Osteoblast (primary cell): ENCODE data around the genes RHOBTB1 and CABCOCO1.

DNA sequence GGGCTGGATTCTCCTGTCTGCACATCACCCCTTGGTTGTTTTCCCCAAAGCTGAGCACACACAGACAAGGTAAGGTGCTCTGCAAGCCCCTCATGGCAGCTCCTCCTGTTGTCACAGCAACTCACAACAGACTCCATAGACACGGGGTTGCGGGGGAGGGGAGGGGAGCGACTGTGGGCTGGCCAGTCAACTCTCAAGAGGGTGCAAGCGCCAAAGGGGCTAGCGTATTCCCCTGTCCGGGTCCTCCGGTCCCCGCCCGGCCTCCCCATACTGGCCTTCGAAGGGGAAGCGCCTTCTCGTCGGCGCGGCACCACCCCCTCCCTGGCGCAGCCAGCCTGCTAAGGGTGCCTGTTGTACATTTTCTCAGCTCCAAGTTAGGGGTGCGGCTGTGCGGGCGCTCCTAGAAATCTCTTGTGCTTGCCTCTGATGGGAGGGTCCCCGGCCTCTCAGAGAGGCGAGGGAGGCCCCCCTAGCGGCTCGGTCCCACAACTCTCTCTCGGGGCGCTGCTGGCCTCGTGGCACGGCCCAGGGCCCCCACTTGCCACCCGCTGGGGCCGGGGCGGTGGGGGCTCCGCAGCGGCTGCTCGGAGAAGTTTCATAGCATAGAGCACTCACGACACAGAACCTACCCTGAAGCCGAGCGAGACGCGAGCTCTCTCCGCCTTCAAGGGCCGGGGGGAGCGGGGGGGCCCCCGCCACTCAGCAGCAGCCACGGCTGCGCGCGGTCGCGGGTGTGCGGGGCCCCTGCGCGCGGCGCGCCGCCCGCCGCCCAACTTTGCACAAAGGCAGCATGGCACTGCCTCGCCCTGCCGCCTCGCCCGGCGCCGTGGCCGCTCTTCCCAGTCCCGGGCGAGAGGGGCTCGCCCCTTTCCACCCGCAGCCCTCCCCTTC, at the start of gene RHOBTB1:
TSS of gene RHOBTB1 (minus strand) at position 844 of the 891 bp plus-strand sequence.
- CAGE, long polyA plus RNA: no peak
- RRBS: 0% methylated on average over 17 of the region's 68 CpGs

DNA sequence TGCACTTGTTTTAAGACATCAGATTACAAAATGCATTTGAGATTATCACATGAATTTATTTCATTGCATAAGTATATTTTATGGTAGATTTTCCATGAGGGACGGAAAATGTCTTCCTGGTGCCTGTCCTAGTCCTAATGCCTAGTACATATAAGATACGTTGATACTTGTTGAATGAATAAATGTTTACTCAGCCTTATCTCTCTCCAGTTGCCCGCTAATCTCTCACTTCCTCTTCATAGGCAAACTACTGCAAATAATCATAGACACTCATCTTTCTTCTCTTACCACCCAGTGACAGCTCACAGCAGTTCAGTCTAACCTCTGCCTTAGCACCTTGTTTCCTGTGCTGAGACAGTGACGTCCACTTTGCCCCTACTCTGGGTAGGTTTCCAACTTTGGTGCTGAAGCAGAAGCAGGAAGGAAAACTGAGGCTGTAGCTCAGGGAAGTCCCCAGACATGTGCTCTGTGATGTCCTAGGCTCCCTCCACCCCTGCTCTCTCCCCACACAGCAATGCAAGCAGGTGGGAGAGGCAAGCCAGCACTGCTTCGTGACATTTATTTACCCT, 45.4 kb upstream of the RHOBTB1 start:
- CAGE, long polyA plus RNA: no peak
- RRBS: no CpG with 5 or more reads among the region's 5 CpGs

GRCh38 chr10:61000673-61001942, 57.1 kb upstream of the RHOBTB1 start:
- CAGE, long polyA plus RNA: no peak
- RRBS: 2% methylated on average over 51 of the region's 90 CpGs

DNA sequence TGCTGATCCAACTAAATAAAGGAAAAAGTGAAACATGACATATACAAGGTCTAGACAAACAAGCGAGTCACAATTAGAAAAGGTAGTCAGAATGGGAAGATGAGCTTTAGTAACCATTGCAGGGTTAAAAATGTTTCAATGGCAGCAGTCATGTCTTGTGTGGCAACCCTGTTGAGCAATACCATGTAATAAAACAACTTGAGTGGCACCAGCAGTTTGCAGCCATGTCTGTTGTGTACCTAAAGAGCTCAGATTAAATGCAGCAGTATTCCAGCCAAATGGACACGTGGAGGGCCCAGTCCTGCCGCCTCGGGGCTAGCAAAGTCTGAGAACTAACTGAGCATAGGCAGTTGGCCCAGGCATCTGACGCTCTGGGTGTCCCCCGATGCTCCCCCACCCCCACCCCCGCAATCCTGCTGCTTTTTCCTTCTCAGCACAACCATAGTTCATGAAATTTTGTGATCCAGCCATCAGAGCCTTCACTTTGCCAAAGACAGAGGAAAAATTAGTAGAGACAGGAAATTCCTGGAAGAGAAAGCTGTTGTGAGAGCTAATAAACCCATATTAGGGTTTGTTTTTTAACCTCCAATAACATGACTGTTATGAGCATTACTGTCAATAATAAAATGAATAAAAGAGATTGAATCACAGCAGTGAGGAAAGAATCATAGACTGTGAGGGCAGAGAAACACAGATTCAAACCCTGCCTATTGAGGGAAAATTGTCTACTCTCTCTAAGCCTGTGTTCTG, 220.6 kb upstream of the RHOBTB1 start:
- CAGE, long polyA plus RNA: no peak
- RRBS: no CpG with 5 or more reads among the region's 7 CpGs

DNA sequence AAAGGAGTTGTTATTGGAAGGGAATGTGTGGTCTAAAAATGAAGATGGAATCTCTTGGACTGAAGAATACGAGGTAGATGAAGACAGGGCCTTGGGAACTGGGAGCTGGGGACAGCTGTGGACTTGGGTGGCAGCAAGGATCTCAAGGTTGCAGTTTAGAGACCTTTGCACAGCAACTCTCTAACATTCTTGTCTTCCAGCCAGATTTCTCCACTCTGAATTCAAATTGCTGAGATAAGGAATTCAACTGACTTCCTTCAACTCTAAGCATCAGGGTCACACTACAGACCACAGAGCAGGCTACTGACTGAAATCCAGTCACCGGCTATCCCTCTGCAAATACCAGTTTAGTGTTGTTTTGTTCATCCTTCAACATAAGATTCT, 3.2 kb upstream of the TMEM26 start:
- CAGE, long polyA plus RNA: no peak
- RRBS: no CpG with 5 or more reads among the region's 2 CpGs

DNA sequence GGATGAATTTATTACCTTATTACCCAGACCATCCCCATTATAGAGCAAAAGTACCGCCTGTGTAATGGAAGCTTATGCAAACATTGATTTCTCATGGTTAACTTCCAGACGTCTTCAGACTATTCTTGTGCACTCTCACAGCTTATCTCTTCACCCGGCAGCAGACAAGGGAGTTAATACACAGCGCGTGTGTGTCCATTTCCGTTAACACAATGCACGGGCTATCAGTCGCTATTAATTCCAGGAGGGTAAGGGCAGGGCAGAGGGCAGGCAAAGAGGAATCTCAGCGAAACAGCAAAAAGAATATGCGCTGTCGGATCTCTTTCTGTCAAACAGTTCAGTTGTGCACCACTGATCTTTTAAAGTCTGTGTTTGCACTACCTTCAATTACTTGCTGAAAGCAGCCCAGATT, 41.2 kb upstream of the CABCOCO1 start:
- CAGE, long polyA plus RNA: no peak
- RRBS: no CpG with 5 or more reads among the region's 11 CpGs

DNA sequence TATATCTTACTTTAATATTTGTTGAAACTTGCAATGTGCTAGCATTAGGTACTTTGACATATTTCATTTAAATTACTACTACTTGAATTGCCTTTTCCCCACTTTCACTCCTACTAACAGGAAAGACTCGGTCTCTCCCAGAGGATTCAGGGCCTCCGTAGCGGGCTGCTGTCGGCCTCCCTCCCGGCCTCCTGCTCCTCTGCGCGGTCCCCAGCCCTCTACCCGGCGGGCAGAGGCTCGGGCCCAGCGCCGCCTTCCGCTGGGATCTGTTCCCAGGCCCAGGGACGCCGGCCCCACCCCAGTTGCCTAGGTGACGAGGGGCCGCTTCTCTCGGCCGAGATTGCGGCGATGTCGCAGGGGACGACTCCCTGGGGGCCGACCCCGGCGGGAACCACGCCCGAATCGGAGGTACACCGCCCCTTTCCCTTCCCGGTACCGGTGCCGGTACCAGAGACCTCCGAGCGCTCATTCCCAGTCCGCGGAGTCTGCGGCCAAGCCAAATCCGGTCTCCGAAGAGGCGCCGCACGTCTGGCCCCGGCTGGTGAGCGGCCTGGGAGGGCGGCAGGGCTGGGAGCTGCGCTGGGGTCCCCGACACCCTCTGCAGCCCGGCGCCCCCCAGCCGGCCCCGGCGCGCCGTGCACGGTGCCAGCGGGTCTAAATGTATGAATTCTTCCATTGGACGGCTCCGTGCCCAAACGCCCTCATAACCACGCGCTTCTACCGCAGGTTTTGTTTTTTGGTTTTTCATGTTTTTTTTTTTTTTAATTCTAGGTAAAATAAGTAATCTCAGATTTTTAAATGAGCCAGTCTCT, at the start of gene CABCOCO1:
TSS of gene CABCOCO1 (plus strand) at position 305 of the 812 bp plus-strand sequence.
- CAGE, long polyA plus RNA: no peak
- RRBS: 2% methylated on average over 35 of the region's 63 CpGs

DNA sequence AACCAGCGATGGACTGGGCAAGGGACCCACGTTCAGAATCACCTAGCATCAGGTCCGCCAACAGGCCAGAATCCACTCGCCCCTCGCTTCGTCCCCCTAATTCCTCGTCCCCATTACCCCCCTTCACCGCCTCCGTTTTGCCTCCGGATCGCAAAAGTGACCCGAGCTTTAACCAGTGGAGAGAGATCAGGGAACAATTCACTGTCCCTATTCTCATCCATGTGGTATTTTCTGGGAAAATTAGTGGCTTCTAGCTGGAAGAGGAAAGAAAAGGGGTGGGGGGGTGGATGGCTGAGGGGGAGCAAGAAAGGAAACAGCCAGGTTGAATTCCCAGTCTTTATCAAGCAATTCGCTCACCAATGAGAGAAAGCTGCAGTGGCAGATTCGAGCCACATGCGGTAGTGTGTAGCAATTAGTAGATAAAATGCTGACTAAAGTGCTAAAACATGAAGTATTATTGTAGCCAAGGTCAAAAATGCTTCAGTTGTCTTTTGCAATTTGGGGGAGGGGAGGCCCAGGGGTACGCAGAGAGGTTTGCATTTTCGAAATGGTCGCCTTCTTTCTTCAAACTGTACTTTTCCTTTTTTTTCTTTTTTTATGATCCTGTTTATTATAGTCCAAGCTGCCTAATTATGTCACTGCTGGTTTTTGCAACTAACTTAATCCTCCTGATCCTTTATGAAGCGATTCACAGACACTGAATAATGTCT, 3.9 kb upstream of the ARID5B start:
- CAGE, long polyA plus RNA: no peak
- RRBS: no CpG with 5 or more reads among the region's 19 CpGs

GRCh38 chr10:61943612-61944109, 42.2 kb downstream of the ARID5B start:
- CAGE, long polyA plus RNA: no peak
- RRBS: no CpG with 5 or more reads among the region's 1 CpG

GRCh38 chr10:61993634-61994084, 92.2 kb downstream of the ARID5B start:
- CAGE, long polyA plus RNA: no peak
- RRBS: no CpG with 5 or more reads among the region's 4 CpGs

GRCh38 chr10:62019441-62019962, 118.0 kb downstream of the ARID5B start:
- CAGE, long polyA plus RNA: no peak
- RRBS: no CpG with 5 or more reads among the region's 5 CpGs

- CAGE, long polyA plus RNA: no peak
- RRBS: no CpG with 5 or more reads among the region's 3 CpGs
Observed at GRCh38 chr10:62019963-62020320, 118.4 kb downstream of the ARID5B start.

GRCh38 chr10:62021720-62021973, 120.1 kb downstream of the ARID5B start:
- CAGE, long polyA plus RNA: no peak
- RRBS: no CpG with 5 or more reads among the region's 2 CpGs

- CAGE, long polyA plus RNA: no peak
- RRBS: no CpG with 5 or more reads among the region's 2 CpGs
Observed at GRCh38 chr10:62067618-62068169, 166.2 kb downstream of the ARID5B start.

DNA sequence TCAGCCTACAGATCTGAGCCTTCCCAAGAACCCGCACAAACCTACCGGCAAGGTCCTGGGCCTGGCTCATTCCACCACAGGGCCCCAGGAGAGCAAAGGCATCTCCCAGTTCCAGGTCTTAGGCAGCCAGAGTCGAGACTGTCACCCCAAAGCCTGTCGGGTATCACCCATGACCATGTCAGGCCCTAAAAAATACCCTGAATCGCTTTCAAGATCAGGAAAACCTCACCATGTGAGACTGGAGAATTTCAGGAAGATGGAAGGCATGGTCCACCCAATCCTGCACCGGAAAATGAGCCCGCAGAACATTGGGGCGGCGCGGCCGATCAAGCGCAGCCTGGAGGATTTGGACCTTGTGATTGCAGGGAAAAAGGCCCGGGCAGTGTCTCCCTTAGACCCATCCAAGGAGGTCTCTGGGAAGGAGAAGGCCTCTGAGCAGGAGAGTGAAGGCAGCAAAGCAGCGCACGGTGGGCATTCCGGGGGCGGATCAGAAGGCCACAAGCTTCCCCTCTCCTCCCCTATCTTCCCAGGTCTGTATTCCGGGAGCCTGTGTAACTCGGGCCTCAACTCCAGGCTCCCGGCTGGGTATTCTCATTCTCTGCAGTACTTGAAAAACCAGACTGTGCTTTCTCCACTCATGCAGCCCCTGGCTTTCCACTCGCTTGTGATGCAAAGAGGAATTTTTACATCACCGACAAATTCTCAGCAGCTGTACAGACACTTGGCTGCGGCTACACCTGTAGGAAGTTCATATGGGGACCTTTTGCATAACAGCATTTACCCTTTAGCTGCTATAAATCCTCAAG, 176.3 kb downstream of the RTKN2 start:
- CAGE, long polyA plus RNA: no peak
- RRBS: 98% methylated on average over 12 of the region's 23 CpGs

GRCh38 chr10:62183269-62183908, 85.3 kb downstream of the RTKN2 start:
- CAGE, long polyA plus RNA: no peak
- RRBS: no CpG with 5 or more reads among the region's 4 CpGs

- CAGE, long polyA plus RNA: no peak
- RRBS: no CpG with 5 or more reads among the region's 7 CpGs
Observed at GRCh38 chr10:62618120-62618646, 186.3 kb upstream of the ADO start.

- CAGE, long polyA plus RNA: no peak
- RRBS: no CpG with 5 or more reads among the region's 4 CpGs
Observed at GRCh38 chr10:62763209-62763550, 41.3 kb upstream of the ADO start.

- CAGE, long polyA plus RNA: no peak
- RRBS: 4% methylated on average over 31 of the region's 76 CpGs
Observed at GRCh38 chr10:62814803-62815607, 1.2 kb downstream of the EGR2 start.

DNA sequence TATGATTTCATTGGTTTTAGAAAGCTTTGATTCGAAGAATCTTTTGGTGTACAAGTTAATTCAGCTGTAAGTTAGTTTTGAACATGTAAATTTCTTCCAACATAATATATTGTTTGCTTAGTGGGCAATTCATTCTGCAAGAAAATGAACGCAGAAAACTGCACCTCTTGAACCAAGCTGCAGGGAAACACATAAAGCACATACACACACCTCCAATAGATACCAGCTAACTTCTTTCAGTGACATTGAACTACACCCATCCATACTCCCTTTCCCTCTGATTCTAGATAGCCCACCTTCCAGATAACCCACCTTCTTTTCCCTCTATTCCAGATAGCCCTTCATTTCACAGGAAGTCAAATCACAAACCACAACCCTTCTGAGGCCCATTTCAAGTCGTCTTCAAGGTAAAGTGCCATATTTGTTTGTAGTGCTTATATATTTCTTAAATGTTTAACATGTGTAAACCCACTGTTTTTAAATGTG, 28.4 kb downstream of the NRBF2 start:
- CAGE, long polyA plus RNA: no peak
- RRBS: no CpG with 5 or more reads among the region's 3 CpGs